AG04450 (cell line): ENCODE measurements around a stretch of chr10.

- CAGE, long polyA plus RNA, result no peak
- RRBS, result no CpG with 5 or more reads among the region's 6 CpGs
Observed at GRCh38 chr10:71614925-71615543, 104.5 kb downstream of the C10orf105 start.

DNA sequence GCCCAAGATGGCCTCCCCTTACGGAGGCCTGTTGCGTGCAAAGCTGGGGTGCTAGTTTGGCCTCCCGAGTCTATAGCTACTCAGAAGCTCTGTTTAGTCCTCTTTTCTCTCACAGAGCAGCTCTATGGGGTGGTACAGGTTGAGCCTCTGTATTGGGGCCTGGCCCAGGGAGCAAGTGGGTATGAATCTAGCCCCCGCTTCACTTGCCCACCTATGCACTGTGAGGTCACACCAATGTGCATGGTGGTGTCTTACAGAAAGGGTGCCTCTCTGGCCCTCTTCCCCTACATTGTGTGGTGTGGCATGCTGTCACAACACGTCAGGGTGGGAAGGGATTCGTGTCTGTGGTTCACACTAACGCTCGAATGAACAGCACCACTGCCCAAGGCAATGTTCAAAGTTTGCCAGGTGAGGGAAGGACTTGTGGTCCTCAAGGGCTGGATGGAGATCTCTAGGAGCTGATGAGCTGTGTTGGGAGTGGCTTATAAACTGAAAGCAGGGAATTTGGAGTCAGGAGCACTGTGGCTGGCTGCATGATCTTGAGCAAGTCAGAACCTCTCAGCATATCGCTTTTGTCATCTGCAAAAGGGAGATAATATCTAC lies 22.6 kb upstream of the C10orf105 start:
- CAGE, long polyA plus RNA, result no peak
- RRBS, result no CpG with 5 or more reads among the region's 9 CpGs

DNA sequence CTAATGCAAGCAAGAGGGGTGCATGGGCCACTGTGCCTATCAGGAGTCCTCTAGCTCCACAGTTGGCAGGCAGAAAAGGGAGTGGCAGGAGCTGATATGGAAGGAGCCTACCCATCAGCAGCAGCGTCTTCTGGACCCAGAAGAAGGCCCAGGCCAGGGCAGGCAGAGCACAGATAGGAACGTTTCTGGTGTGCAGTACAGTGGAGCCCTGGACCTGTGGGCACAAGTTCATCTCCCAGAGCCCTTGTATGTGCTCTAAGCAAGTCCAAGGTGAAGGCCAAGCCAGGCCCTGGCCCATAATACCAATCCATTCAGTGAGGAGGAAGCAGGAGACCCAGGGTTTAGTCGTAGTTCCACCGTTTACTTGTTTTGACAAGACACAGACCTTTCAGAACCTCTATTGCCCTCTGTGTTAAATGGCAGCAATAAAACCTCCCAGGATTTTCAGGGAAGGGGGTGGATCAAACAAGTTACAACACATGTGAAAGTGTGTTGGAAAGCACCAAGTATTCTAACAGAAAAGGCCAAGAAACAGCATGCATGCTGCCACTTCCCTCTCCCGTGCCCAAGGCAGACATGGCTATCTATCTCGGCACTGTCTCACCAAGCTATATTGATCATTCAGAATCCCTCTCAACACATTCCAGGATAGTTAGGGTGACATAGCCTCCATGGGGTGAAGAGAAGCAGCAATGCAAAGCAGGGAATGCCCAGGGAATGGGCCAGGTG lies 25.9 kb downstream of the VSIR start:
- CAGE, long polyA plus RNA, result no peak
- RRBS, result no CpG with 5 or more reads among the region's 6 CpGs

DNA sequence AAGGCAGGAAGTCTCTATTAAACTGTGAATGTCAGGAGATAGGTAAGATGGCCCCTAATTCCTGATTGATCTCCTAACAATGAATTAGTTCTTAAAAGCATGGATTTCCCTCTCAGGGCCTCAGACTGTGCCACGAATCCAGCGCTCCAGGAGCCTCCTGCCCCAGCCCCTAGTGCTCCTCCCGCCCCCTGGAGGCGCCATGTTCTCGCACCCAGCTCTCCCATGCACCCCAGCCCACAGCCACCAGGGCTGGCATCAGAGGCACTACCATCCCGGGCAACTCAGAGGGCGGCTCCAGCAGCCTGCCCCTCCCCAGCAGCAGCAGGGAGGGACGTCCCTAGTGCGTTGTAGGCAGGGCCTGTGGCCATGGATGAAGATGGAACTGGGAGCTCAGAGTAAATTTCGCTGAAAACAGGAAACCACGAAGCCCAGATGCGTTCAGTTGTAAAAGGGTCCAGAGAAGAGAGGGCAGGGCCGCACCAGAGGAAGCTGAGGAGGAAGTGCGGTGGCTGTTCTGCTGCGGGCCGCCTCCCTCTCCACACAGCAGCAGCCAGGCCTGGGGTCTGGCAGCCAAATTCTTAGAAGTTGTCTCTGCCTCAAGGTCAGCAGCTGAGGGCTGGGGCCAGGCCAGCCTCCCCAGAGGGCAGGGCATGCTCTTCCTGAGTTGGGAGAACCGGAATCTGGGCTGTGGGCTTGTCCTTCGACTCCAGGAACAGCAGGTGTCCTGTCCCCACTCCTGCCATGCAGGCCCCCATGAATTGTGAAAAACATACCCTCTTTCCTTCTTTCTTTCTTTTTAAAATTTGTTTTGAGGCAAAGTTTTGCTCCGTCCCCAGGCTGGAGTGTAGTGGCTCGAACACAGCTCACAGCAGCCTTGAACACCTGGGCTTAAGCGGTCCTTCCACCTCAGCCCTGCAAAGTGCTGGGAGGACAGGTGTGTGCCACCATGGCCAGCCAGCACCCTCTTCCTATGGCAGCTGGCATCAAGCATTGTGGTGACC lies 24.5 kb downstream of the VSIR start:
- CAGE, long polyA plus RNA, result no peak
- RRBS, result no CpG with 5 or more reads among the region's 21 CpGs

DNA sequence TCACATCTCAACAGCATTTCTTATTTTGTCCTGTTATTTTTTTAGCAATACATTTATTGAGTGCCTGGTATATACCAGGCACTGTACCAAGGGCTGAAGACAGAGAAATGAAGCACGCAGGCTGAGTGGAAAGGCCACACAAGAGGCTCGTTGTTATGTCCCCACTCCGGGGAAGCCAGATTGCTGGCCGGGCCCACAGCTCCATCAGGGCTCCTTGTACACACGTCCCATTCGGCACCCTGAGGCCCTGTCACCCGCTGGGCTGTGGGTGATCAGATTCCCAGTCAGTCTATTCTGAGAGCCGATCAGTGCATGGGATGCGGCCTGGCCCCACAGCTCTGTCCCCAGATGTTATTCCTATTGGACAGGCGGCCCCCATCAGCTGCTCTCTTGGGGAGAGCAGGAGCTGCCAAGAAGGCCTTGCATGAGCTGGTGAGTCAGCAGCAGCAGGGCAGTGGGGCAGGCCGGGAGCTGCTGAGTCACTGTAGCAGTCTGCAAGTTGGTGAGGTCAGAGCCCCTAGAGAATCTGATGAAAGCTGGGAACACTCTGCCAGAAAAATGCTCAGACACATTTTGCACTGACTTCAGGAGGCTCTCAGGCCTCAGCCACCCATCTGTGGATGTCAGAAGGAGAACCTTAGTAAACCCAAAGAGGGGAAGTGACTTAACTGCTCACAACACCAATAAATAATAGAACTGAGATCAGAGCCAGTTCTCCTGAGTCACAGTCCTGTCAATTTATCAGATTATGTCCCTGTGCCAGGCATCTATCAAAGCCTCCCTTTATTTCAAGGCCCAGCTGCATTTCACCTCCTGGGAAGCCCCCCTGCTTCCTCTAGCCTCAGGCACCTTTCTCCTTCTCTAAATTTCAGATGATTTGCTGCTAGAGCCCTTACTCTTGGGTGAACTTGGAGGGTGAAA lies 9.4 kb upstream of the PSAP start:
- CAGE, long polyA plus RNA, result no peak
- RRBS, result no CpG with 5 or more reads among the region's 11 CpGs

GRCh38 chr10:71868069-71868794 lies 17.2 kb upstream of the PSAP start:
- CAGE, long polyA plus RNA, result no peak
- RRBS, result no CpG with 5 or more reads among the region's 8 CpGs

GRCh38 chr10:71903549-71904244 lies 52.6 kb upstream of the PSAP start:
- CAGE, long polyA plus RNA, result no peak
- RRBS, result no CpG with 5 or more reads among the region's 14 CpGs

DNA sequence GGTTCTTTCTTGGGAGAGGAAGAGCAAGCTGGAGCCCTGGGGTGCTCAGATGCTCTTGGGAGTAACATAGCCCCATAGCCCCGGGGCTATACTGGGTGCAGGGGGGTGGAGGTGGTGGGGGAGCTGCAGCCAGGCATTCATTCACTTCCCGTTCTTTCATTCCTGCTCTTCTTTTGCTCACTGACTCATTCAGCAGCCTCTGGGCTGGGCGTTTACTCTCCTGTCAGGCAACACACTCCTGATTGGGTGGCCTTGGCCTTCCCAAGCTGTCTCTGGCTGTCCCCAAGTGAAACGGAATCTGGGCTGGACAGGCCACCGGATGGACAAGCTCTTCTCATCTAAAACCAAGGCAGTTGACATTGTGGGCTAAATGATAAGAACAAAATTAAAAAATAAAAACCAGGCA lies 34.6 kb downstream of the CHST3 start:
- CAGE, long polyA plus RNA, result no peak
- RRBS, result no CpG with 5 or more reads among the region's 5 CpGs

GRCh38 chr10:72007042-72007515 lies 42.9 kb downstream of the CHST3 start:
- CAGE, long polyA plus RNA, result no peak
- RRBS, result 91% methylated on average over 9 of the region's 23 CpGs

GRCh38 chr10:72012207-72012882 lies 48.1 kb downstream of the CHST3 start:
- CAGE, long polyA plus RNA, result no peak
- RRBS, result no CpG with 5 or more reads among the region's 6 CpGs

- CAGE, long polyA plus RNA, result no peak
- RRBS, result no CpG with 5 or more reads among the region's 11 CpGs
Observed at GRCh38 chr10:72035388-72036017, 52.8 kb downstream of the SPOCK2 start.

GRCh38 chr10:72037727-72038720 lies 50.3 kb downstream of the SPOCK2 start:
- CAGE, long polyA plus RNA, result no peak
- RRBS, result no CpG with 5 or more reads among the region's 10 CpGs

DNA sequence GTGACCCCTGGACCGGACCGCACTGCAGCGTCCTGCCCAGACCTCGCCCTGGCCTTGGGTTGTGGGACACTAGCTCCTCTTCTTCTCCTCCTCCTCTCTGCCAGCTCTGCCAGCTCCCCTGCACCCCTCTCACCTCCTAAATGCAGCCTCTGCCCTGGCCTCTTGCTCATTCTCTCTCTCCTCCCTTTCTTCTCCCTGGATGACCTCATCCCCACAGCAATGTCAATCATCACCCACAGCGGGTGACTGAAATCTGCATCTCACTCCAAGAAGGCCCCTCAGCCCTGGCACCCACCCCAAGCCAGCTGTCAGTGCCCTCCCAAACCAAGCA lies 19.3 kb downstream of the SPOCK2 start:
- CAGE, long polyA plus RNA, result no peak
- RRBS, result 64% methylated on average over 1 of the region's 5 CpGs

DNA sequence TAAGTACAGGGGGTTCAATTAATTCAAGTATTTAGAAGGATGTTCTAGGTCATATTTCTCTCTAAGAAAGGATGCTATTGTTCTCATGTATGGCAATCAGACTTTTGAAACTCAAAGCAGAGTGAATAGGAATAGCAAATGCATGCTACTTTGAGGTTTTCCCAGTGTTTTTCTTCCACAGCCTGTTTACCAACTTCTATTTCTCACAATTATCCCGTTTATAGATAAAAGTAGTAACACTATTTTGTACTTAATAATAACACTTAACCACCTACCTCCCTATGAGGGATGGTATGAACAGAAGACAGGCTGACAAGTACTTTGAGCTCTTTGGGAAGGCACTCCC lies 17.9 kb upstream of the SPOCK2 start:
- CAGE, long polyA plus RNA, result no peak
- RRBS, result no CpG with 5 or more reads among the region's 1 CpG

DNA sequence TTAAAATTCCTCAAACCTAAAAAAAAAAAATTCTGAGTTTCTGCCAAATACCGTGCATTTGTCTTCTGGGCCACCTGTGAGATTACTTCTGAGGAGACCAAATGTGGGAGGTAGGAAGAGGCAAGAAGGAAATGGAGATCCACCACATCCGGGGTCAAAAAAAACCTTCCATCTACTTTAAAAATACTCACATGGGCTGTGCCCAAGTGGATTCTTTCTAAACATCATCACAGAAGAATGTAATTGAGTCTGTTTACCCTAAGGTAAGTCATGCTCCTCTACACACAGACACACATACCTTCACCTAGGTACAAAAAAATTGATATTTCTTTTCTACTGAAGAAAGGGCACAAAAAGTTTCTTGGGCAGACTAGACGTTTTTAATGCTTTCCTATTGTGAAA lies 19.0 kb upstream of the SPOCK2 start:
- CAGE, long polyA plus RNA, result no peak
- RRBS, result no CpG with 5 or more reads among the region's 3 CpGs

DNA sequence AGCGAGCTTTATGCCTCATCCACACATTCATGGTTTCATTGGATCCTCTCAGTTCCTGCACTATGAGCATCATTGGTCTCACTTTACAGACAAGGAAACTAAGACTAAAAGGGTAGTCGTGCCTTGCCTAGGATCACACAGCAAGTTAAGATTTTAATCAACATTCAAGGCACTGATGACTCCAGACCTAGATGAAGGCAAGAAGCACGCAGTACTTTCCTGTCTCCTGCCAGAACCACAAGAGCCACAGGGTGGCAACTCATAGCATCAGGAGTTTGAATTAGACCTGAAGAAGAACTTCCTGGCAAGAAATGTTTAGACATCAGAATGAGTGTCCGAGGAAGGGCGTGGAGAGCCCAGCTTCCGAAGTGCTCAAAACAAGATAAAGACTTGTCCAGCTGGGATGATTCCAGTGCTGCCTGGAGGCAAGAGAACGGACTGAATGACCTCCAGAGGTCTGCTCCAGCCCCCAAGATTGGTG lies 31.8 kb downstream of the DDIT4 start:
- CAGE, long polyA plus RNA, result no peak
- RRBS, result no CpG with 5 or more reads among the region's 7 CpGs

DNA sequence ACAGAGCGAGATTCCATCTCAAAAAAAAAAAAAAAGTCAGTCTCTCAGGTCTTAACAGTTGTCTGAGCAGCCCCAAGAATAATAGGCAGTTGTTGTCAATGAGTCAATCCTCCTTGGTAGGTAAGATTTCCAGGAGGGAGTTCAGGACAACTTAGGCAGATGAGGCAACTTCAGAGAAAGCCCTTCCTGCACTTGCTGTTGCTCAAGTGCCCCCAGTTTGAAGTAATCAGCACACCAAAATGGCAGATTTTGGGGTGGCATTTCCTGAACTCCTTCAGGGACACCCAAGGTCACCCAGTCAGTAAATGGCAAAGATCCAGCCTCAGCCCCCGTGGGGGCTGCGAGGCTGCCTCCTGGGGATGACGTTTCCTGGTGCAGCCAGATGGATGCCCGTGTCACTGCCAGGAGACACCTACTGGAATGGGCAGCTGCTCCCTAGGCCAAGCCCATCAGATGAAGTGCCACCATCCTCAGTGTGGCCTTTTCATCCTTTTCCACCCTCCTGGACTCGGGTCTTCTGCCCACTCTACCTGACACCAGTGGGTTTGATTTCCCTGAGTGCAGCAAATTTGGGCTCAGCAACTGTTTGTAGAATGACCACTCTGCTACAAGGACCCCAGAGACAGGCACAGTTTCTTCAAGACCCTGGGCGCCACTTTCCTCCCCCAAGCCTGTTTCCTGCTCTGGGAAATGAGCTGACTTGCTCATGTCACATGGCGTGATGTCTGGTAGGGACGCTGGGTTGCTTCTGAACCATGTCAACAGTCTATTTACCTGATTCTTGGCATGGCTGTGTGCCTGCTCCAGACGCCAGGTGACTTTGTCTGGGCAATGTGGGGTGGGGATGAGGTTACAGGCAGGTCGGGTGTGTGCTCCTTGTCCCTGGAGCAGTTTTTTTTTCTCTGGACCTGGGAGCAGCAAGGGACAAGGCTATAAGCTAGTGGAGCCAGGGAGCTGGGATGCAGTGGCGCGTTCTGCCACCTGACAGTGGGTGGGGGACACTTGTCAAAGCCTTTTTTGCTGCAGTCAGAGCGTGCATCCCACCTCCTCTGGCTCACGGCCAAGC lies 23.4 kb downstream of the DNAJB12 start:
- CAGE, long polyA plus RNA, result no peak
- RRBS, result no CpG with 5 or more reads among the region's 15 CpGs

- CAGE, long polyA plus RNA, result no peak
- RRBS, result no CpG with 5 or more reads among the region's 4 CpGs
Observed at GRCh38 chr10:72605019-72605458, 20.8 kb downstream of the MICU1 start.

DNA sequence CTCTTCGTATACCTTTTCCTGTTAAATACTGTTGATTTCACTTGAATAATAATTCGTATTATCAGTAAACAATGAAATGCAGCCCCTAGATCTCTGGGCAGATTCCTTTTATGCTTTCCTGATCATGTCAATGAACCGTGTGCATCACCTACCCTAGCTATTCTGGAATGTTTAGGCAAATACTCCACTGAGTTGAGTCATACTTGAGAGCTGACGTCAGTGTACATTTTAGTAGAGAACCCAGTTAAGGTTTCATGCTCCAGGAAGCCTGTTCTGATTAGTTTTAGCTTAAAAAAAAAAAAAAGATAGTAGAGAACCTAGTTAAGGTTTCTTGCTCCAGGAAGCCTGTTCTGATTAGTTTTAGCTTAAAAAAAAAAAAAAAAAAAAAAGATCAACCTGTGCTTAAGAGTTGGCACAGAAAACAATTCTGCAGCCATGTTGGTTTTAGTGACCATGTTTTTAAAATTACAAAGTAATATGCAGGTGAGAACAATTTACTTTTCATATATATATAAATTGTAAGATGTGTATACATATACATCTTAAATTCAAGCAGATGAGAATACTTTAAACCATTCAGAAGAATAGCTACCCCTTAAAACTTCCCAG lies 3.7 kb upstream of the MCU start:
- CAGE, long polyA plus RNA, result no peak
- RRBS, result no CpG with 5 or more reads among the region's 4 CpGs

DNA sequence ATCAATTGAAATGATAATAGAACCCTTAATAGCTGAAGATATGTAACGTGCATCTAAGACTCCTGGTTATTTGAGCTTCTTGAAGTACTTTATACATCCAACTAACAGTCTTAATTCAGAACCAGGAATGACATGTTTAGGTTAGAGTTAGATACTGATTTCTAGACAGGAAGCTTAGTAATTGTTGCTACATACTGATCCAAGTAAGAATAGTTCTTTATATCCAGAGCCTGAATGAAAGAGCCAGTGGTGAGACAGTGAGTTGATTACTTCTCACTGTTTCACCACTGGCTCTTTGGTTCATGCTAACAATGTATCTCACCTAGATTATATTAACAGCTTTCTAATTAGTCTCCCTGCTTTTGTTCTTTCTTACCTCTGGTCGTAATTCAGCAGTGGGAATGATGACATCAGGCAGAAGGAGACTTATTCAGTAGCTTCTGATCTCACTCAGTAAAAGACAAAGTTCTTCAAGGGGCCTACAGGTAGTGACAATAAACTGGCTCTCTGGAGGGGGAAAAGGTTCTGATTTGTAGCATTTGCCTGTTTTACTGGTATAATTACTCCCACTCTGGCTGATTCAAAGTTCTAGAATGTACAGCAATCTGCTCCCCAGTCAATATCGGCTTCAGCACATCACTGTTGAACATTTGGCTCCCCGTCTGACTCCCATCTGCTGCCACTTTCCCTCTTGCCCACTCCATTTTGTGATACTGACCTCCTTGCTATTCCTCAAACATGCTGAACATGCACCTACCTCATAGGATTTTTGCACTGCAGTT lies 29.0 kb downstream of the MCU start:
- CAGE, long polyA plus RNA, result no peak
- RRBS, result no CpG with 5 or more reads among the region's 4 CpGs